SJCRH30 (cell line): Measurements from ENCODE around the genes YEATS2 and AP2M1.

DNA sequence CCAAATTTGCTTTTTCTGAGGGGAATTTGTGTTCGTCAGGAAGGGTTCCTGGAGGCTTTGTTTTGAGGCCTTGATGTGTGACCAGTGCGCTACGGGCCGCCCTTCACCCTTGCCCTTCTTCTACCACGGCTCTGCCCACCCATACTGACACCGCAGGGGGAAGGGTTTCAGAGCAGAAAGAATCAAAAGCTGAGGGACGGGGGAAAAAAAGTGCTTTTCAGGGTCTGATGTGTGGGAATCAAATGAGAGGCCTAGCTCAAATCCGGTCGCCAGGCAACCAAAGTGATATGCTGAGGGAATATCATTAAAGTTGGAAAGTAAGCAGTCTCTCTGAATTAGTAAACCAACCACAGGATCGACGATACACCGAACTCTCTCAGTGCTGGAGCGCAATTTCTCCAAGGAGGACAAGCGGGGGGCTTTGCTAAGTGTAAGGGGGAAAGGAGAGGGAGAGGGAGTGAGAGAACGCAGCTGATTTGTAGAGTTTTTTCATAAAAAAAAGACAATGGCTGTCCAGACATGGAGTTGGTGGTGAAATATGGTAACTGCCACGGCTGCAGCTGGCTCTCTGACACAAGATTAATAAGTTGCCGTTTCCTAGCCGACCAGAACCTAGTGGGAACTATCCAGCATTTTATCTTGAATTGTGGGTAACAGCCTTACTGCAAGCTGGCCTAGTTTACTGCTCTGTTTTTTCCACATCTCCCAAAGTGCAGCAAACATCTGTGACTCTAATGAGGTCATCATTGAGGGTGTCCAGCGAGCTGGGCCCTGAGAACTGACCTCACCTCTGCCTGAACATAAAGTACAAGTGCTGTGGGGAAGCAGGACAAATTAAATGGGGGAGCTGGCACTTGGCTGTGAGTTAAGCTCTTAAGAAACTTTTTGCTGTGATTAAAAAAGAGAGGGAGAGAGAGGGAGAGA, 530.2 kb downstream of the SOX2 start:
- RAMPAGE, long total RNA, result no peak

- RAMPAGE, long total RNA, result no peak
Measured at GRCh38 chr3:182642538-182643013, 150.7 kb upstream of the ATP11B start.

DNA sequence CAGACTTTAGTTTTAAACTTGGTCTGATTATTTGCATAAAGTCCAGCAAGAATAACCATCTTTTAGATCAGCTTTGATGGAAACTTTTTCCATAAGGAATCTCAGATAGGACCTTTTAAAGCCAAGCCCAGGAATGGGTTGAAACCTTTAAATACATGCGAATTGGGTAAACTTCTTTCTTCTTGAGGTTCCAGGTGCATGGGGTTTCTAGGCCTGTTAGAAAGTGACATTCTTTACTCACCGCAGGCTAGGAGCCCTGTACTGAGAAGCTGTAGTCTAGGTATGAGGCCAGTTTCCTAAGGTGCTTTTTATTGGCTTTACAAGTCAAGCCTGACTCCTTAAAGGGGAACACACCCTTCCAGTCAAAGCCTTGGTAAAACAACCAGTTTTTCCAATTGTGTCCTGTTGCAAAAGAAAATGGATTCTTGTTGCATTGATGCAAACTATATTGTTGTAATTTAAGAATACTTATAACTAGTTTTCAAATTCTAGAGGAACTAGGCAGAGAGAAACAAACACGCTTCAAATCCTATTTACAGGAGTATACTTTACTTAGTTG, 76.1 kb upstream of the ATP11B start:
- RAMPAGE, long total RNA, result no peak

DNA sequence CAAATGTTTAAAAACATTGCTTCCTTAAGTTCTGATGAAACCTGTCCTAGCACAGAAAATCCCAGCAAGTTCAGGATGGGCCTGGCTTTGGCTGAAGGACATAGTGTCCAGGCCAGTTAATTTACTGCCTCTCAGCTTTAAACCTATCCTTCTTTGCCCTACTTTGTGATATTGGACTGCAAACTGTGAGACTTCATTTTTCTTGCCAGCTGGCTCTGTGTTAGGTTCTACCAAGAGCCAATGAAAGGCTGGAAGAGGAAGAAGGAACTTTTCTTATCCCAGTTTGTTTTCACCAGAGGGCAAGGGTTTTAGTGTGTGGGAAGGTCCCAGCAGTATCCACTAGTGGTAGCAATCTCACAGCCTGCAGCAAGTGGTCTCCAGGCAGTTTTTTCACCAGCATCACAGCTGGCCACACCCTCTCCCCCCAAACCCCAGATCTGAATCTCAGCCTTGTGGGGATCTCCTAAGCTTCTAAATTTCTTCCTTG, 18.1 kb downstream of the DCUN1D1 start:
- RAMPAGE, long total RNA, result no peak

GRCh38 chr3:183179150-183180023, 16.9 kb upstream of the LAMP3 start:
- RAMPAGE, long total RNA, result no peak

DNA sequence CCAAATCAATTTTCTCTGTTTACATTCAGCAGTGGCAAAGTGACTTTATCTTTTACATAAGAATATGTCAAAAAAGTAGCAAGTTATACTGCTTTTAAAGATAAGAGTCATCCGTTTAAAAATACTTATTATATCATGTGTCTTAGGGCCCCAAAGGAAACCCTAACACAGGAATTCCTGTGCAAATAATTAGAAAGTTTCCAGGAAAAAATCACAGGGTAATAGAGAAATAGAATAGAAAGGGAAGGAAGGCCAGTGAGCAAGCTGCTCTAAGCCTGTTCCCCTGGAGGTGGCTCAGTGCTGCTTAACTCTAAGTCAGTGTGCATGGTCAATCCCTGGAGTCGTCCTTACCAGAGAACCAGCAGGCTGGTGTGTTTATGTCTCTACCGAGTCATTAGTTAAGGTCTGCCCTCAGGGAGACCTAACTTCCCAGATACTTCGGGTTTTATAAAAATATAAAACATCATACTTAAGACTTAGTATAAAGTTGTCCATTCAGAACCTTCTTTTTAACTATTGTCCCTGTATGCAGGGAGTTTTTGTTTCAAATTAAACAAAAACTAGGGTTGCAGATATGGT, 21.0 kb upstream of the MCF2L2 start:
- RAMPAGE, long total RNA, result no peak

- RAMPAGE, long total RNA, result no peak
Measured at GRCh38 chr3:183491348-183491819, 63.0 kb upstream of the MCF2L2 start.

- RAMPAGE, long total RNA, result no peak
Measured at GRCh38 chr3:183525600-183526051, 29.9 kb downstream of the KLHL6 start.

DNA sequence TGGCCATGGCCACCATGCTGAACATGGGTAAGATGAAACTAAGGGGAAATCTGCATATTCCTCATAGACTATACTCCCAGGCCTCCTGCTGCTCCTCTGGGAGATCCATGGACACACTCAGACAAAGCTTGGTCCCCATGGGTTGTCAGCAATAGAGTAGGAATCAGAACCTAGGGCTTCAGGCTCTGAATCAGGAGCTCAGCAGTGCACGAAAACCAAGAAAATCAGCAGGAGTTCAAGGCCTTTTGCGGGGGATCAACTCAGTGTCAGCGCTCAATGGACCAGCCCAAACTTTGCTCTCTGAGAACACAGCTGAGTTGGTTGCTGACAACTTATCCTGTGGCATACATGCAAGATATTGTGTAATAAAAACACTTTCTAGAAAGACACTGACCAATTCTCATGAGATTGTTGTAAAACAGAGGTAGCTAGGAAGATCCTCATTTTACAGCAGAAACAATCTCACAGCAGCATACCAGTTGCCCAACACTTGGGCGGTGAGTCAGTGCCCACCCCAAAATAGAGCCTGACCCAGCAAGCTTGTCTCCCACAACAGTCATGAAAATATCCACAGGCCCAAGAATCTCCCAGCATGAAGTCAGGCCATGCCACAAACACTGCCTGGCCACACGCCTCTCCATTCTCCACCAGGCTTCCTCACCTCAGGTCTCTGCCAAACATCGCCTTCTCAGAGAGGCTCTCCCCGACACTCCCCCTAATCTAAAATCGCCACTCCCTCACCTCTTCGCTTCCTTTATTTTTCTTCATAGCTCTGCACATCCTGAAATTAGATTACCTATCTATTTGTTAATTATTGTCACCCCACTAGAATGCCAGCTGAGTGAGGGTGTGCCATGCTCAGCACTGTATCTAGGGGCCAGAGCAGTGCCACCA, 18.2 kb downstream of the KLHL6 start:
- RAMPAGE, long total RNA, result no peak

DNA sequence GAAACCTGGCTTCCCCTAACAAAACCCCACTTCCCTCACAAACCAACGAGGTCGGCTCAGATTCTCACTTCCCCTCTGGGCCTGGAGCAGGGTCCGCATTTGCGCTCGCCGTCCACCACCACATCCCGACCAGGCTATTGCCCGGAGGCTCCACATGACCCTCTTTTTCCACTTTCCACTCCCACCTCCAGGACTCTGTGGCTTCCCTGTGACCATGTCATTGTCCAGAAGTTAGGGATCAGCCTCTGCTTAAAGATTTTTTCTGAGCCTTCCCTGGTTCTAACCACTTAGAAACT, 14.7 kb downstream of the KLHL6 start:
- RAMPAGE, long total RNA, result no peak

GRCh38 chr3:183553670-183554287, 1.7 kb downstream of the KLHL6 start:
- RAMPAGE, long total RNA, result no peak

DNA sequence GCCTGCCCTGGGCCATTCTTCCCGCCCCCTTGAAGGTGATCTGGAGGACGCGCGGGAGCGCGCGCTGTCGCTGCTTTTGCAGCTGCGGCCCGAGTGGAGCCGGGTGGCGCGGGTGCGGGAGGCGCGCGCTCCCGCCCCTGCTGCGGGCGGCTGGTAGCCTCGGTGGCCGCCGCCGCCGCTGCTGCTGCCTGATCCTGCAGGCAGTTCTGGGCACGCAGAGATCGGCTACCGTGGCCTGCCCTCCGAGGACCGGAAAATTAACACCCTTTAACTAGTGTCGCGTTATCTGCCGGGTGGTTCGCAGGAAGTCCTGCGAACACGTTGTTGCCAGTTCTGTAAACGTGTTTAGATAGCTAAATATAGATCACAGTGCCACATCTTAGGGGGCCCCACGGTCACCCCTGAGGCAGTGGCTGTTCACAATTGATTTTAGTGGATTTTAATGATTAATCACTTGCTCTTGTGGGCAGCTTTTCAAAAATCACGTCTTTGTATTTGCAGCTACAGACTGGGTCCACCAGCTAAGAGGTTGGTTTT, 1.4 kb downstream of the KLHL24 start:
- RAMPAGE, long total RNA, result no peak

GRCh38 chr3:183697748-183698792, at the start of gene YEATS2:
TSS of gene YEATS2 (plus strand) at chr3:183697797.
- RAMPAGE, long total RNA, result no peak

GRCh38 chr3:183783201-183783504, 42.2 kb downstream of the MAP6D1 start:
- RAMPAGE, long total RNA, result no peak

DNA sequence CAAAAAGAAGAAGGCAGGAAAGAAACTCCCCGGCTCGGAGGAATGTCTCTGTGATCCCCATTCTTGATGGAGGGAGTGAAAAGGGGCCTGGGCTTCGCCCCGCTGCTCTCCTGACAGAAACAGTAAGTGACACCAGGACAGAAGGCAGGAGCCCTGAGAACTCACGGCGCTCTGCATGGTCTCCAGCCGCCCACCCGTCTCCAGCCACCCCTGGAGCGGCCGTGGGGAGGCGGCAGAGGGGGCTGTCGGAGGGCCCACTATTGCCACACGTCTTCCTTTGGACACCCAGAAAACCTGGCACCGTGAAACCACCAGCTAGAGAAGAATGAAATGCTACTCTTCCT, 35.8 kb upstream of the PARL start:
- RAMPAGE, long total RNA, result no peak

DNA sequence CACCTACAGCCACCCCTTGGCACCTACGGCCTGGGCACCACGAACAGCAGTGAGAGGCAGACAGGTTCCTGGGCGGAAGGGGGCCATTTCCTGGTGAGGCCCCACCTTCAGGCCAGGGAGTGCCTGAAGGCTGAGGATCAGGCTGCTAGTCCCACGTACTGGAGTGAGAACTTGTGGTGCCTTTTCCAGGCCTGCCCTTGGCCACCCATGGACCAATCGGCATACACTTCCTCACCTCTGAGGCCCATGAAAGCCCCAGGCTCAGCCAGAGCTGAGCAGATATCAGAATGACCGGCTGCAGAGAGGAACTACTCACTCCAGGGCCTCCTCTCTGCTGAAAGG, 15.5 kb upstream of the HTR3E start:
- RAMPAGE, long total RNA, result no peak

DNA sequence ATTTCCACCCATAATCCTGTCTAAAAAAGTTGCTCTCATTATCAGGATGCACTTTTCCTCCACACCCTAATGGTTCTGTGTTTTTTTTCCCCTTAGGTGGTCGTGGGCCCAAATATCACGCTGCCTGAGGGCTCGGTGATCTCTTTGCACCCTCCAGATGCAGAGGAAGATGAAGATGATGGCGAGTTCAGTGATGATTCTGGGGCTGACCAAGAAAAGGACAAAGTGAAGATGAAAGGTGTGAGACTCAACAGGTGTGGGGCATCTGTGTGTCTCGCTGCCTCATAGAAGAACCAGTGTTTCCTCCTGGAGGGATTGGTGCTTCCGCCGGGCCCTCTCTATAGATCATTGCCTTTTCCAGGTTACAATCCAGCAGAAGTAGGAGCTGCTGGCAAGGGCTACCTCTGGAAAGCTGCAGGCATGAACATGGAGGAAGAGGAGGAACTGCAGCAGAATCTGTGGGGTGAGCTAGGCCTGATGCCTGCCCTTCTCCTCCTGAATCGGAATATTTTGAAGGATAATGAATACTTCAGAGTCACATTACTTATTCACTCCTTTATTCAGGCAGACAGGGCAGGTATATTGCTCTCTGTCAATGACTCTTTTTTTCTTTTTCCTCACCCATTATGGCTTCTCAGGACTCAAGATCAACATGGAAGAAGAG, 7.1 kb downstream of the EIF2B5 start:
- RAMPAGE, long total RNA, result no peak

GRCh38 chr3:184174246-184175441, at the start of gene AP2M1:
TSS of gene AP2M1 (plus strand) at chr3:184174855.
- RAMPAGE, long total RNA, result start-site peak on the plus strand at chr3:184174865-184174933, 2,120 and 446 reads in 2 replicates

- RAMPAGE, long total RNA, result no peak
Measured at GRCh38 chr3:184318968-184319427, 4.6 kb downstream of the EIF4G1 start.

DNA sequence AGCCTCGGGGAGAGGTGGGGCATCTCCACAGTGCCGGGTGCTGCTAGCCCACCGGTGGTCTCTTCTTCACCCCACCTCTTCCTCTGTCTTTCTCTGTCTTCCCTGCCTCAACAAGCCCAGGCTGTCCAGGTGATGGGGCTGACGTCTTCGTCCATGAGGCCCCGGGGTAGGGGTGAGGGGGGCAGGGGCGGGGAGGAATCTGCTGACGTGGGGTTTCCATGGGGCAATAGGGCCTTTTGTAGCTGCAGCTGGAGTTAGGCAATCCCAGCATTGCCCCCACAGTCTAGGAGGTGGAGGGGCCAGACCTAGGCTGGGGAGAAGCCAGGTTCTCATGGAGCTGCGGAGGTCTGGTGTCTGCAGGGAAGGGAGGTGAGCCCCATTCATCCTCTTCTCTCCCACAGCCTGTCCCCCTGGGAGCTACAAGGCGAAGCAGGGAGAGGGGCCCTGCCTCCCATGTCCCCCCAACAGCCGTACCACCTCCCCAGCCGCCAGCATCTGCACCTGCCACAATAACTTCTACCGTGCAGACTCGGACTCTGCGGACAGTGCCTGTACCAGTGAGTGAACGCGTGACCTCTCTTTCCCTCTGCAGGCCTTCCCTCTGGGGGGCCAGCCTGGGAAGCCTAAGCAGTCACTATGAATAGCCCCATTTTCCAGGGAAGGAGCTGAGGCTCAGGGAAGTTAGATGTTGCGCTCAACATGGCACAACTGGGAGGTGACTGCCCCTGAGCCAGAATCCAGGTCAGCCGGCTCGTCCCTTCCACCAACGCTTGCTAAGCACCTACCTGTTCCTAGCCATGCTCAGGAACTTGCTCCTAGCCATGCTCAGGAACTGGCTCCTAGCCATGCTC, 14.1 kb downstream of the EPHB3 start:
- RAMPAGE, long total RNA, result no peak